ENCODE data around the genes MAP7D3, HTATSF1, SPANXD and CXorf51A.

DNA sequence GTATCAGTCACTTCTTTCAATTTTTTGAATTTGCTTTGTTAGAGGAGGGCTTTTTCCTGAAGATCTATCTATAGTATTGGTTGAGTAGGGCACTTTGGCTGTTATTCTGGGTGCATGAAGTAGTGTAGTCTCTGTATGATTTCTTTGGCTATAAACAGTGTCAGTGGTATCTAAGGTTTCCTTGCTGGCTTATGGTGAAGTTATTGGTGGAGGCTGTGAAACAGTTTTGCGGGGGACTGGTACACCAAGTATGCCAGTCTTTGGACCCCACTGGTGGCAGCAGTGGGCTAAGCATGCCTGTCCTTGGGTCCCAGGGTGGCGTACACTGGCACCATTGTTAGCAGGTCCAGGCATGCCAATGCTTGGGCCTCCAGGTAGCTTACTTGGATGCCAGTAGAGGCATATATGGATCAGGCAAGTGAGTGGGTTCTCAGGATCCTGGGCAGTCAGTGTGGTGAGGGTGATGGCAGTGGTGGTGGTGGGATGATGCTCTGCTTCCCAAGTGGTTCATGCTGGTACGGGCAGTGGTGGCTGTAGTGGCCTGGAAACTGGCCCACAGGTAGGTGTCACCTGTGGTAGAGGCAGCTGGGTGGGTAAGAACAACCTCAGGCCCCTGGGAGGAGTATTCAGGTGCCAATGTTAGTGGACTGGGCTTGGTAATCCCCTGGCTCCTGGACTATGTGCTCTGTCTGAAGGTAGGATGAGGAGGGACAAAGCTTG, 8.0 kb downstream of the ETDC start:
- PRO-cap, 2 experiments: no peak in any of the 2 experiments

GRCh38 chrX:135523117-135523589, 2.7 kb downstream of the INTS6L start:
- PRO-cap, 2 experiments: peak in 1 of 2 experiments; most common plus-strand start chrX:135523248 (in 1)

DNA sequence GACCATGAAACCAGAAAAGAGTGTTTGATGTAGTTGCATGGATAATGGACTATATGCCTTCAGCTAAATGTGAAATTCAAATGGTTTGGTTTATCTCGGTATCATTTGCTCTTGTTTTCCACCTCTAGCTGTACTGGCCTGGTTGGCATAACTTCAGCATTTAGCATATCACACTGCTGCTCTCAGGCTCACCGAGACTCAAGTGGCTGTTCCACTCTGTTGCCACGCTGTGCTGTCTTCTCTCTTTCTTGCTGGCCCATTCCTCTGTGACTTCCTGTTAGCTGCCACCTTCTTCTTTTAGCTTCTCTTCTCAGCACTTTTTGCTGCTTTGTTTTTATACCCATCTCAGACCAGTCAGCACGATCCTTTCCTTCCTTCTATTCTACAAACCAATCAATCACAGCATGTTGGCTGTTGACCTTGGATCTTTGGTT, 23.9 kb downstream of the INTS6L start:
- PRO-cap, 2 experiments: no peak in any of the 2 experiments

DNA sequence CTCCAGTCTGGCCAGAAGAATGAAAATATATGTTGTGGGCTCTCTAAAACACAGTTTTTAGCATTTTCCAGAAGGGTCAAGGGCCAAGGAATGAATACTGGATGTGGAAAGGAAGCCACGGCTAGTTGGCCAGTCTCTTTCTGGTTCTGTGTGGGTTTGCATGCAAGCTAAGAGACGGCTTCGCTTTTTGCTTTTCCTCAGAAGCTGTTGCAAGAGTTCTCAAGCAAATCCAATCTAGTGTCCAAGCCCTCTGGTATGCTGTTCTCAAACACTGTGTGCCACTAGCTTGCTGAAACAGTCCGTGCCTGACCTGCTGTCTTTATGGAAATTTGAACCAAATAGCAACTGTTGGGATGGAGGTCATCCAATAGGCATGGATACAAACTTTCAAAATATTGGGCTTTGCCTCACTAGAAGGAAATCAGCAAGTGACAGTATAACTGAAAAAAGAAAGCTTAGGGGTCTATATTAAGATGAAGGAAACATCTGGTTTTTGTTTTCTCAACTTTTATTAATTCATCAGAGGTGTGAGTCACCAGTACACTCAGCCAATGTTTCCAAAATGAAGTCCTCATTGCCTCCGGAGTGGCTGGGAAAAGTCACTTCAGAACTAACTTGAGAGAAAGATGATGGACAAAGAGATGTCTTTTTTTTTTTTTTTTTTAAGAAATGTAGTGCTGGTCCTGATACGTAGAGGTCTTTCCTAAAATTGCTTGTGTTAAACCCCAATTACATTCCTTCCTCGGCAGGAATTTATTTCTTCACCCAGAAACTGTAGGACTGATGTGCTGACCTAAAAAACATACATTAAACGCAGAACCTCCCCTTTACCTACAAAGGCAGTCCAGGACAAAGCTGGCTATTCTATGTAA, 70.6 kb downstream of the SLC9A6 start:
- PRO-cap, 2 experiments: no peak in any of the 2 experiments

- PRO-cap, 2 experiments: peak in 2 of 2 experiments; most common plus-strand start chrX:136147533 (in 2)
These were observed 49.2 kb upstream of the FHL1 start for GRCh38 chrX:136147455-136148175.

DNA sequence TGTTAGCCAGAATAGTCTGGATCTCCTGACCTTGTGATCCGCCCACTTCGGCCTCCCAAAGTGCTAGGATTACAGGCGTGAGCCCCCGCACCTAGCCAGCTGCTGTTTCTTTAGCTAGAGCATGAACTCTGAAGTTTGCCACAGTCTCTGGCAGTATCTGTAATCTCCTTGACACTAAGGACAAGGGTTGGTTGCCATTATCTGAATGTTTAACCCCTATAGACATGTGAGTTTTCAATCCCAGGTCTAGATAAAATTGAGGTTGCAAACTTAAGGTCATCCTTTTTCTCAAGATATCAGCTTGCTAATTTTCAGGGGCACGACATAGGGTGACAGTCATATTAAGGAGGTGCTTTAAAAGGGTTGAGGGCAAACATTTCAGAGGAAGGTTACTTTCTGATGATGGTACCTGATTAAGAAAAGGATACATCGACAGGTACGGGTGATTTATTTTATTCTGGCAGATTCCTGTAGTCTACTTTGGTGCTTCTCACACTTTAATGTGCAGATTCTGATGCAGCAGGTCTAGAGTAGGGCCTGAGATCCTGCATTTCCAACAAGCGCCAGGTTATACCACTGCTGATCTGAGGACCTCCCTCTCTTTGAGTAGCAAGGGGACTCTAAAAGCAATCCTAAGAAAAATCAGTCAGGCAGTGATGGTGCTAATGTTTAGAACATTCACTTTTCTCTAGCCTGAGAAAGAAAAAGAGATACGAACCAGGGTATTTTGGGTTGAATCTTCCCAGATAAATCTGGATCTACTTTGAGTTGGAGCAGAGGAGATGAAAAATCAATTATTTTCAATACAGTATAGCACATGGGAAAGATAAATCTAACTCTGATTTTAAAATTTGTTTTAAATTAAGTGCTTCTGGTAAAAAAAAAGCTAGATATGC, 22.7 kb upstream of the FHL1 start:
- PRO-cap, 2 experiments: no peak in any of the 2 experiments

- PRO-cap, 2 experiments: no peak in any of the 2 experiments
These were observed 17.7 kb upstream of the FHL1 start for GRCh38 chrX:136179134-136179652.

DNA sequence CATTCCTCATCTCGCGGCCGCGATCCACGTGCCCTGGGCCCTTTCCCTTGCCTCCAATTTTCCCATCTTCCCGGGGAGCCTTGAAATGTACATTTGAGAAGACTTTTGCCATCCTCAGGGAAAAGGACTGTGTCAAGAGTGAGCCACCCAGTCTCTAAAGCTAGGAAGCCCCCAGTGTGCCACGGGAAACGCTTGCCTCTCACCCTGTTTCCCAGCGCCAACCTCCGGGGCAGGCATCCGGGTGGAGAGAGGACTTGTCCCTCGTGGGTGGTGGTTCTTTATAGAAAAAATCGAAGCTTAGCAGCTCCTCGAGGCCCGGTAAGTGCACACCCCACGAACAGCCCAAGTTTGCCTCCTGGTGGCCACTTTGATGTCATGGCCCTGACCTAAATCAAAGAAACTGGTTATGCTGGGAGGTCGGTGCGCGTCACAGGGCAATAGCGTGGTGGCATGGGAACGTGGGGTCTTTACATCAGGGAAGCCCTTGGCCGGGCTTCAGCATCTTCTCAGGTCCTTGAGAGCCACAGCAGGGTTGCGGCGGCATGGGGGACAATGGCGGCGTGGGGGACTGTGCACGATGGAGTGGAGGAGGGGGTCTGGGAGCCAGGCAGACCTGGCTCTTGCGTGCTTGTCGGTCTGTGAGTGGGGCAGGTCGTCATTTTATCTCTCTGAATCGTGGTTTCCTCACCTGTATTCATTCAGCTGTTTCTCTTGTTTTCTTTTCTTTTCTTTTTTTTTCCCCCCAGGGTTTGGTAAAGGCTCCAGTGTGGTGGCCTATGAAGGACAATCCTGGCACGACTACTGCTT, 12.5 kb downstream of the FHL1 start:
- PRO-cap, 2 experiments: no peak in any of the 2 experiments

DNA sequence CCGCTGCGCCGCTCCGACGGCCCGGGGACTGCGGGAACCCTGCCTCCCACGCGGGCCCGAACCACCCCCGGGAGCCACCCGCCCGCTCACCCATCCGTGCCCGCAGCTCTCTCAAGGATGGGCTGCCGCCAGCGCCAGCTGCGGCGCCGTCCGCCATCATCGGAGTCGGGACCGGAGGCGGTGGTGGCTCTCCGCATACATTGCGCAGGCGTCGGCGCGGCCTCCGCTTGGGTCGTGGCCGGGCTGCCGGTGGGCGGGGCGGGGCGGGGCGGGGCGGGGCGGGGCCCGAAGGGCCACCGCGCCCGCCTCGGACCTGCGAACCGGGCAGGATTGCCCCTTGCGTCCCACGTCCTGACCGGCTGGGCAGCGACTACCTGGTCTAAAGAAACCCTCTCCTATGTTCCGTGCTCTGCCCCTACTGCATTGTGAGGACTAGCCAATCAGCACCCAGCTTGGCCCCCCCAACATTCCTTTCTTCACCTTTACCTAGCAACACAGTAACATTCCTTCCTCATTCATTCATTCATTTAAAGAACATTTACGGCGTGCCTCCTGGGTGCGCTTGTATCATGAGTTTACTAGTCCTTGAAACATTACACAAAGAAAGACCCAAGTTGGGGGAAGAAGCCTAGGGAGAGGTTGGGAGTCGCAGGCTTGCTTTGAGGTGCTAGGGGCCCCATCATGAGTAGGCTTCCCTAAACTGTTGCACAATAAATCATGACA, at the start of gene MAP7D3:
Gene MAP7D3, minus strand, starts transcription at position 202 of the 723 bp plus-strand sequence.
- PRO-cap, 2 experiments: peak in 2 of 2 experiments; most common minus-strand start position 119 of the sequence (in 2)

DNA sequence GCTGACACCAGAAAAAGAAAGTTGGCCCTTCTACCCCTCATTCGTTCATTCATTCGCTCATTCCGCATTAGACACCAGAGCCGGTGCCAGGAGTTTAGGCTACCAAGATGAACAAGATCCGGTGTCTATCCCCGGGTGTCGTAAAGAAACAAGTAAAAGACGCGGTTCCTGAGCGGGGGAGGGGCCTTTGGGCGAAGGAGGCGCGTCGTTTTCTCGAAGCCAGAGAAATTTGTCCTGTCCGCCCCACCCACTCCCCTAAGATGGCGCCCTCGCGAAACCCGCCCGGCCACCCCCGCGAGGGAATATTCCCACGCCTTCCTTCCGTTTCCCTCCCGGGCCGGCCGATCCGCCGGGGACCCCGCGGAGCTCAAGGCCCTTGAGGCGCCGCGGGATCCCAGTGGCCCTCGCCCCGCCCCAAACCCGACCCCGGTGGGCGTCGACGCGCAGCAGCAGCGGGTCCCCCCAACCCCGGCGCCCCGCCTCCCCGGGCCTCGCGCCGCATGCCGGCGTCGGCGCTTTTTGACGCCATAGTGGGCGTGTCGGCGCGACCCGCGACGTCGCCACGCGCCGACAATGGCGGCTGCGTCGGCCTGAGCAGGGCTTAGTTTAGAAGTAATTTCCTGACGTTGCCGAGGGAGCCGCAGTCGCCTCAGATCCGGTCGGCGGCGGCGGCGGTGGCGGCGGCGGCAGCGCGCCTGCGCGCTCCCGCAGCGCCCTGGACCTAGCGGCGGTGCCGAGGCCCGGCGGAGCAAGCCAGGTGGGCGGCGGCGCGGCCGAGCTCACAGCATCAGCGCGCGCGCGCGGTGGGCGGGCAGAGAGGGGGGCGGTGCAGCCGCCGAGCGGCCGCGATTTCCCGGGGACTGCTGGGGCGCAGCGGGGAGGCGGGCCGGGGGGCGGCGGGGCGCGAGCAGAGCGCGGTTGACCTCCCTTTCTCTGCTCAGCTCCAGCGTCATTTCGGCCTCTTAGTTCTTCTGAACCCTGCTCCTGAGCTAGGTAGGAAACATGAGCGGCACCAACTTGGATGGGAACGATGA, at the start of gene HTATSF1:
Gene HTATSF1, plus strand, starts transcription at position 910 of the 1,034 bp plus-strand sequence.
- PRO-cap, 2 experiments: peak in 2 of 2 experiments; most common plus-strand start position 250 of the sequence (in 2); most common minus-strand start position 129 of the sequence (in 2)

GRCh38 chrX:136878841-136879698, 1.5 kb downstream of the RBMX start:
- PRO-cap, 2 experiments: peak in 2 of 2 experiments; most common plus-strand start chrX:136879429 (in 1); most common minus-strand start chrX:136879229 (in 1)

DNA sequence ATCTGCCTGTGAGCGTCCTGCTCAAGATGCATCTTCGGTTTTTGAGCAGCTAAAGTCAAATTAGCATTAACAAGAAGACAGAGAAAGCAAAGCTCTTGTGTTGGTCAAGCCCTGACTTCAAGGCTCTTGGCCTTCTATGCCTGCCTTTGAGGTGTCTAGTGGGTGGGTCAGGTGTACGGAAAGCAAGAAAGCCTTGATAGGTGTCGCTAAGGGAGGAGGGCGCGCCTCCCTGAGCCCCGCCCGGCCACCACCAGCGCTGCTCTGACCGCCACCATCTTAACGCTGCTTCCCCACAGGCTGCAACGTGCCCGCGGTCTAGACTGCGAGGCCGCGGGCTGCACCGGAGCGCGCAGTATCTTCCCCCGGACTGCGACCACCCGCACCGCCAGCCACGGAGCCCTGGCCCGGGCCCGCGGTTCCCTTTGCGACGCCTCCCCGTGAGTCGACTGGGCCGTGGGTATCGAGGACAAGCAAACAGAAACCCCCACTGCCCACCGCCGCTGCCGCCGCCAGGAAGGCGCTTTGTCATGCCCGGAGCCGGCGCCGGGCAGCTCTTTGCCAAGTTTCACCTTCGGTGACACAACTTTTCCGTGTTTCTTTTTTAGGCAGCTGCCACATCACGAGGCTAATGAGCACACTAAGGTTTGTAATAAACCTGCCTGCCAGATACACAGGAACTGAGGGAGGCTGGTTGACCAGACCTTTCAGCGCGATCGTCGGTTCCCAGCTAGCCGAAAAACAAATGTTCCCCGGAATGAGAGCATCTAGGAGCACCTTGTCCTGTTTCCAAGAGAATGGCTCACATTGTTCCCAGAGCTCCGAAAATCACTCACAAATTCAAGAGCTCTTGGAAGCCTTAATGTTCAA, 335.8 kb upstream of the F9 start:
- PRO-cap, 2 experiments: no peak in any of the 2 experiments

DNA sequence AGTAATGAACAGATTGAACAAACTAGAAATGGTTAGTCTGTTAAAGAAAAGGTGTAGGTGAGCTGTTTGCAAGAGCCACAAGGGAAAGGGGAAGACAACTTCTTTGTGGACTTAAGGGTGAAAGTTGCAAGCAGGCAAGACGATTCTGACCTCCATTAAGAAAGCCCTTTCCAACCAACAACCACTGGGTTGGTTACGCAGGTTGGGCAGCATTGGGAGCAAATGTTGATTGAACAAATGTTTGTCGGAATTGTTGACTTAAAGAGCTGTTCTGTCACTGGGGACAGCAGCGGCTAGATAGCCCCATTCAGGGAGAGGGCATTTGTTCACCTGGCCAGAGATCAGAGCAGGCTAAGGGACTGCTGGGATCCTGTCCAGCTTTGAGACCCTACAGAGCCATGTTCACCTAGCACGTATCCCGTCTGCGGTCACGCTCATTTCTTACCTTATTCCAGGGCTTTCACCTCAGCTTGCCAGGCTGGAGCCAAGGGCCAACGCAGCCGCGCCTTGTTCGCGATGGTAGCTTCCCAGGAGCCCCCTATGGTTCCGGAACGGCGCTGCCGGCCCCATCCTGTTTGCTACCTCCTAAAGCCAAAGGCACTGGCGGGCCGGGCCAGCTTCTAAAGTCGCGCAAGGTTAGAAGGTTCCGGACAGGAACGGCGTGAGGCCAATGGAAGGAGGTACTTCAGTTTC, 24.5 kb downstream of the F9 start:
- PRO-cap, 2 experiments: no peak in any of the 2 experiments

- PRO-cap, 2 experiments: no peak in any of the 2 experiments
These were observed 100.7 kb downstream of the ATP11C start for GRCh38 chrX:139832029-139832610.

DNA sequence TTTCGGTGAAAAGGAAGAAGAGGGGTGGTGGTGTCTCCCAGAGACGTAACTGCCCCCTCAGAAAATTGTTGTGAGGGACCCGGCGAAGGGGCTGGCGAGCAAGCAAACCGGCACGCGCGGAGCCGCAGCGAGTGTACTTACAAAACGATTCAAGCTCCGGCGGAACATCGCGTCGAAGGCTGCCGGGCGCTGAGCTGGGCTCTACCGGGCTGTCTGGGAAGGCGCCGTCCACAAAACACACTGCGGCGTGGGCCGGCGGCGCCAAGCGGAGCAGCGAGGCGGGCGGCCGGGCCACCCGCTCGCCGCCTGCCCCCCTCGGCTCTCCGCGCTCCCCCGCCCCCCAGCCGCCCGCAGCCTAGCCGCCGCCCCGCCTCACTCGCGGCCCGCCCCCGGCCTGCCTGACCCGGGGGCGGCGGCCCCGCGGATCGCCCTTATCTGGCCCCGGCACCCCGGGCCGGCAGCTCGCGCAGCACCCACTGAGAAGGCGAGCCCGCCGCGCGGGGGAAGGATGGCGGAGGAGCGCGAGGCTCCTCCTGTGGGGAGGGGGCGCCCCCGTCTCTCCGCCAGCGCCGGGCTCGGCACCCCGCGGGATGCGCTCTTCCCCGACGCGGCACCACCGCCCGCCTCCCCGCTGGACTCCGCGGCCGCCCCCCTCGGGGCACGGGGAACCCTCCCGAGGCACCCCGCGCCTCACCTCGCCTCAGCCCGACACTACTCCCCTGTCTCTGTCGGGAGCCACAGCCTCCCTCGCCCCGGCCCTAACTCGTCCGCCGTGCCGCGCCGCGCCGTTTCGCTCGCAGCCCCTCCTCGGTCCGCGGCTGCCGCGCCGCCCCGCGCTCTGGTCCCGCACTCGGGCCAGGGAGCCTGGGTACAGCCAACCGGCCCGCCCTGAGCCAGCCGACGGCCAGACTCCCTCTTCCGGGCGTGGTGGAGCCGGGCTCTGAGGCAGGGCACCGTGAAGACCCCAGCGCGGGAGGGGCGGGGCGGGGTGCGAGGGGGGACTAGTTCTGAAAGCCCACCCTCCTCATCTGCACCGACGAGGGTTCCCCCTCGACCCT, 649 bp downstream of the ATP11C start:
- PRO-cap, 2 experiments: peak in 2 of 2 experiments; most common plus-strand start position 167 of the sequence (in 1); most common minus-strand start position 478 of the sequence (in 2)

GRCh38 chrX:139933952-139934241, 1.0 kb upstream of the ATP11C start:
- PRO-cap, 2 experiments: no peak in any of the 2 experiments

- PRO-cap, 2 experiments: no peak in any of the 2 experiments
These were observed at the start of gene SPANXD for GRCh38 chrX:141698594-141699039. TSS of gene SPANXD (minus strand) at chrX:141698739.

DNA sequence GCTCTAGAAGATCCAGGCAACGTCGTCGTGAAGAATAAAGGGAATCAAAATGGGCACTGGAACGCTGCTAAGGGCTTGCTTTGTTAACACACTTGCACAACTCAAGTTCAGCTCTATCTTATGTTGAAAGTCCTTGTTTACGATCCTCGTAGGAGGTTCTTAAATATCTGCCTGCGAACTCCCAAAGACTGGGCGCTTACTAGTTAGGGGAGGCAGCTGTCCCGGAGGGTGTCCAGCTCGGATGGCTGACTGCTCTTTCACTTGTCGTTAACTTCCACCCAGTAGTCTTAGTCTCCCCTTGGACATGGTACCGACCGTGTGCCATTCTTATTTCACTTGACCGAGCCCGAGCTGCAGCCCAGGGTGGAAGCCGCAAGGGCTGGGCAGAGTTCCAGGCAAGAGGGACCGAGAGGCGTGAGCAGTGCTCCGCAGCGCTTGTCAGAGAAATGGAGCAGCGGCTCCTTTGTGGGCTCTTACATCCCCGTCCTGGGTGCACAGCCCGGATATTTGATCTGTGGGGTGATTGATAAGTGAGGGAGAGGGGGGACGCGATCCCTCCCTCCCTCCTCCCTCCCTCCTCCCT, 393 bp upstream of the SLITRK2 start:
- PRO-cap, 2 experiments: no peak in any of the 2 experiments

- PRO-cap, 2 experiments: no peak in any of the 2 experiments
These were observed 1.9 kb downstream of the SLITRK2 start for GRCh38 chrX:145819520-145819901.

DNA sequence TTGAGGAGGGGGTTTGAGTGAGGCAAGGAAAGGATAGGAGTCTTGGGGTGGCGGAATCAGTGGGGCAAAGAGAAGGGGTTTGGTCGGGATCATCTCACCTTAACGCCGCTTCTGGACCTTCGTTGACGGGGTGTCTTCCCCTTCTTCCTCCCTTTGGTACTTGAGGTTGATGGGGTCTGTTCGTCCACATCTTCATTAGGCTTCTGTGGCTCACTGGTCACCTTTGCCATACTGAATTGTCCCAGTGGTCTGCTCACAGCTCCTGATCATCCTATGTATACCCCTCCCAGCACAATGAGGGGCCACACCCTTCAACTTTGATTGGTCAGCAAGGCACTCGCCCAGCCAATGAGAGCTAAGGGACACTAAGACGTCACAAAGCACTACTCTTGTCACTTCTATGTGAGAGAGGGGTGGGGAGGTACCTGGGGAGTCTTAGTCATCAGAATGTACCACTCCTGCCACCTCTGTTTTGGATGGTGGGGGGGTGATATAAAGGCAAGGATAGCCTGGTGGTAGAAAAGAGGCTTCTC, at the start of gene CXorf51A:
Gene CXorf51A, minus strand, starts transcription at position 251 of the 533 bp plus-strand sequence.
- PRO-cap, 2 experiments: no peak in any of the 2 experiments

Data from cytotoxic T cell (primary cell).